ENCODE results near the gene IL31RA.

GRCh38 chr5:55621087-55621560 lies 86.4 kb upstream of the PLPP1 start:
- PRO-cap: no peak

DNA sequence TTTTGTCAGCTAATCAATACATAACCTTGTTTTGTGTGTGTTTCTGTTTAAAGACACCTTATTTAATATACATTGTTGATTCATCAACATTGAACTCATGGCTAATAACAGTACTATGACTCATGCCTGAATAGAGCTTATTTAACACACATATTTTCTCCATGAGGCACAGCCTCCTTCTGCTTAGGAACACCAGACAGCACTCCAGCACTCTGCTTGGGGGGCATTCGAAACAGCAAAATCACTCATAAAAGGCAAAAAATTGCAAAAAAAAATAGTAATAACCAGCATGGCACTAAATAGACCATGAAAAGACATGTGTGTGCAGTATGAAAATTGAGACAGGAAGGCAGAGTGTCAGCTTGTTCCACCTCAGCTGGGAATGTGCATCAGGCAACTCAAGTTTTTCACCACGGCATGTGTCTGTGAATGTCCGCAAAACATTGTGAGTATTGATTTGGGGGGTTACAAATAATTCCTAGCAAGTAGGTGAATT lies at the start of gene IL31RA:
TSS of gene IL31RA (plus strand) at position 169 of the 496 bp plus-strand sequence.
- PRO-cap: no peak

DNA sequence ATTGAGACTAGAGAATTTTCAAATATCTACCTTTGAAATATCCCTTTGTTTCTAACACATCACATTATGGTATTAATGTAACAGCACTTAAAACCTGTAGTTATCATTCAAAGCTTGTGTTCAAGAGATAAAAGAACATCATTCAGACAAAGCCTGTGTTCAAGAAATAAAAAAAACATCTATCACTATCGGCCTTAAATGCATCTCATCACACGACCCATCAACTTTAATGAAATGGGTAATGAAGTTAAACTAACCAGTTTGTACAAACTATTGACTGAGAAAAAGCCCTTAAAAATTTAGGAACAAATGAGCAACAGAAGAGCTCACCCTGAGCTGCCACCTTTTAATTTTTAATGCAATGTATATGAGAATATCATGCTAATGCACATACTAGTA lies 57.8 kb downstream of the IL6ST start:
- PRO-cap: no peak

GRCh38 chr5:55941350-55941997 lies 53.3 kb downstream of the IL6ST start:
- PRO-cap: no peak

GRCh38 chr5:55995088-55995917 lies 540 bp upstream of the IL6ST start:
- PRO-cap: bidirectional peak, plus-strand start at chr5:55995196, minus-strand start at chr5:55994954; bidirectional peak, plus-strand start at chr5:55995499, minus-strand start at chr5:55995416

DNA sequence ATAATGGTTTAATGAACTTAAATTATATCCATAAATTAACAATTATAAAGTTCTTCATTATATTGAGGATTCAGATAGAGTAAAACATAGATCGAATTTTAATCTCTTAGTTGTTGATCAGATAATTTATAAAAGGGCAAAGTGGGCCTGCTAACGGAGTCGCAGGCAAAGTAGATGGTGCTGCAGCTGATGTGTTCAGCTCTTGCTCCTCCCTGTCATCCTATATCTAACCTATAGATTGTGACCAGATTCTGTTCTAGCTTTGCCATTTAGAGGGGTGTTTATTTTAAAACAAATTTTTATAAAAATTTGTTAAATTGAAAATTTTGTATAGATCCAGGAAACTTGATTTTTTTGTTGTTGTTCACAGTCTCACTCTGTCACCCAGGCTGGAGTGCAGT lies 1.2 kb upstream of the IL6ST start:
- PRO-cap: no peak

DNA sequence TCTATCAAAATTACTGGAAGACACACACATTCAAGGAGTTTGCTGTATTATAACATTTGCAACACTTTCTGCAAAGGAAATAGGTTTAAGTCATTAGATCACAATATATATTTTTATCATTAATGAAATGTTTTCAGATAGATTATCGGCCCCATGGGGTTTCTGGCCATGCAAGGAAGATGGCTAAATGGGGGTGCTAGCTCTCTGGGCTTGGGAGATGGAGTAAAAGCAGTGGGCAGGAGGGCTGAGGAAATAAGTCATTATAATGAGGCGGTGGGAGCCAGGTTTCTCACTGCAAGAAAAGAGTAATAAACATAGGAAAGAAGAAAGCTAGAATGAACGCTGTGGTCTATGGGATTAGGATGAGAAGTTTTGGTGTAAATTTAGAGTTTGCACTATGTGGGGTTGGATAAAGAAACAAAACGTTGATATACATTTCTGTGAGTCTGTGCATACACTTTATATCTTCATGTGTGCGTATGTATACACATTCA lies 39.1 kb upstream of the ANKRD55 start:
- PRO-cap: no peak

DNA sequence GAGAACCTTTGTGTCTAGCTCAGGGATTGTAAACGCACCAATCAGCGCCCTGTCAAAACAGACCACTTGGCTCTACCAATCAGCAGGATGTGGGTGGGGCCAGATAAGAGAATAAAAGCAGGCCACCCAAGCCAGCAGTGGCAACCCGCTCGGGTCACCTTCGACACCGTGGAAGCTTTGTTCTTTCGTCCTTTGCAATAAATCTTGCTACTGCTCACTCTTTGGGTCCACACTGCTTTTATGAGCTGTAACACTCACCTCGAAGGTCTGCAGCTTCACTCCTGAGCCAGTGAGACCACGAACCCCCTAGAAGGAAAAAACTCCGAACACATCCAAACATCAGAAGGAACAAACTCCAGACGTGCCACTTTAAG lies 63.2 kb upstream of the ANKRD55 start:
- PRO-cap: no peak

DNA sequence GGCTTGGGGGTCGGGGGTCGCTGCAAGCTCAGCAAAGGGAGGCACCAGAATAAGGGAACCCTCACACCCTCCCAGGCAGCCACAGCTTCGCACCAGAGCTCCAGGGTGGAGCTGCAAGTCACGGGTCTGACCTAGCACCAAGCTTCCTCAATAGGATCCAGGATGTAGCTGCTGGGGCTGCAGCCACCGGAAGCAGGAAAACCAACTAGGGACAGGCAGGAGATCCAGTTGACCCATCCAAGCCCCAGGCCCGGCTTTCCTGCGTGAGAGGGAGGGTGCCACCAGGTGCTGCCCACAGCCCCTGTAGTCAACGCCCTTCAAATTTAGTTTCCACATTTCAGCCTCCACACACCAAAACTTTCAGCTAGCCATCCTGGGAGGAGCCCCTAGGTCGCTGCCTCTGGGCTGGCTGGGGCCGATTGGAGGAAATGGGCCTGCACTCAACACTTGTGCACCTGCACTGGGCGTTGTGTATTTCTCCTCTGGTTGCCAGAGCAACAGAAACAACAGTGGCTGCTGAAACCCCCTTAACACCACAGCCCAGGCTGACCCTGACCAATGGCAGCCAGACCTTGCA lies 226.6 kb upstream of the MAP3K1 start:
- PRO-cap: no peak

GRCh38 chr5:56735869-56736694 lies 79.3 kb upstream of the MAP3K1 start:
- PRO-cap: no peak

DNA sequence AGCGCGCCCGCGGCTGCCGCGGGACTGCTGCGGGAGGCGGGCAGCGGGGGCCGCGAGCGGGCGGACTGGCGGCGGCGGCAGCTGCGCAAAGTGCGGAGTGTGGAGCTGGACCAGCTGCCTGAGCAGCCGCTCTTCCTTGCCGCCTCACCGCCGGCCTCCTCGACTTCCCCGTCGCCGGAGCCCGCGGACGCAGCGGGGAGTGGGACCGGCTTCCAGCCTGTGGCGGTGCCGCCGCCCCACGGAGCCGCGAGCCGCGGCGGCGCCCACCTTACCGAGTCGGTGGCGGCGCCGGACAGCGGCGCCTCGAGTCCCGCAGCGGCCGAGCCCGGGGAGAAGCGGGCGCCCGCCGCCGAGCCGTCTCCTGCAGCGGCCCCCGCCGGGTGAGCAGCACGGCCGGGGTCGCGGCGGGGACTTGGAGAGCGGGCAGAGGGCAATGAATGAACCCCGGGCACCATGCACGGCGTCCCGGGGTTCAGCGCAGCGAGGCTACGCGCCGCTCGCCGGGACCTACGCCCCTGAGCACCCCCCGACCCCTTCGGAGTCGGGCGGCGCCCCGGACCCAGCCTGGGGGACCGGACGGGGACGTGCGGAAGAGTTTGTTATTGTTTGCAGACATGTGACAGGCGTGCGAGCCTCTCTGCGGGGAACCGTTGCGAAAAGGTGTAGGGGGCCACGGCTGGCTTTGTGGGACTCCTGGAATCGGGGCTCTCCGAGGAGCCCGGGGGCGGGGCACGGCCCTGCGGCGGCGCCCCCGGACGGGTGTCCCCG lies 511 bp downstream of the MAP3K1 start:
- PRO-cap: unidirectional peak, minus-strand start at position 278 of the sequence; unidirectional peak, minus-strand start at position 297 of the sequence; bidirectional peak, plus-strand start at position 605 of the sequence, minus-strand start at position 537 of the sequence

DNA sequence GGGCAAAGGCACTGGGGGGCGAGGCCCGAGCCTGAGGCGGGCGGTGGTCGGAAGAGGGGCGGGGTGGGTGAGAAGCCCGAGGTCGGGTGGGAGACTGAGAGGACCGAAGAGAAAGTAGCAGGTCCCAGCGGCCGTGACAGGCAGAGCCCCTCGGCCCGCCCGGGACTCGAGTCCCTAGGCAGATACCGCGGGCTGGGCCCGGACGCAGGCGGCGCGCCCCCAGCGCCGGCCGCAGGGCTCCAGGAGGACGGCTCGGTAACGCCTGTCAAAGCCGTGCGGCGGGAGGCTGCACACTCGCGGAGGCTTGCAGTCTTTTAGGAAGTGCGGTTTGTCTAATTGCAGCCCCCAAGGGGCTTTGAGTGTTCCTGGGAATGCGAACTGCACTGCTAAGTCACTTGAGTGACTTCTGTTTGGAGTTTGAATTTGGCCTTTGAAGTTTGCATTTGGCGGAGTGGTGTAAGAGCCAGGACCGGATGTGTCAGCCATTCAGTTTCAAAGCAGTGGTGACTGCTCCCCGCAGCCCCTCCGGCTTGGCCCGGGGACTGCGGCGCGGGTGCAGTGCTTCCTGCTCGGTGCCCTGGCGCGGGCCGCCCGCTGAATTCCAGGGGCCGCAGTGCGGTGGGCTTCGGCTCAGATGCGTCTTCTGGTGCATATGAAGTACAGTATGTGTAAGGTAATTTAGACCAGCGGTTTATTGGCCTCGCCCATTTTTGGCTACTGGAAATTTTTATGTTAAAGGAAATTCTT lies 1.3 kb downstream of the MAP3K1 start:
- PRO-cap: no peak

DNA sequence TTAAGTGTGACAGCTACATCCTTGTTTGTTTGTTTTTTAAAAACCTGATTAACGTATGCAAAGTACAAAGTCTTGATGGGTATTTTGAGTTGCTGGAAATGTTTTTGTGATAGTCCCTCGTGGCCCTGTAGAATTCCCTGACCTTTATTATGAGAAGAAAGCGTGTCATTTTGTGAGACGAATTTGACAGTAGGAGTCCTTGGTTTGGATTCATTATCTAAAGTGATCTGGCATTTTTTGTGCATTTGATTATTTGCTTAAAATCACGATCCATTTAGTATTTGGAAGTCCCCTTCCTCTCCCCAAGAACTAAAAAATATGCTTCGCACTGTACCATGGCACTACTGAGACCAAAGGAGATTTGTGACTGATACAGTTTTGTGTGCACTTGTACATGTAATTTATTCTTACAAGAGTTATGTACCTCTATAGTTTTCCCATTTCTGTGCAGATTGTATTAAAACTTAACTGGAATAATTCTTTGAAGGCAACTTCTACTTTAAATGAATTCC lies 1.9 kb downstream of the MAP3K1 start:
- PRO-cap: no peak

- PRO-cap: no peak
These were observed 7.7 kb downstream of the MAP3K1 start for GRCh38 chr5:56822950-56823473.

GRCh38 chr5:56838272-56838864 lies 23.0 kb downstream of the MAP3K1 start:
- PRO-cap: no peak

GRCh38 chr5:56851568-56852388 lies 36.4 kb downstream of the MAP3K1 start:
- PRO-cap: no peak

DNA sequence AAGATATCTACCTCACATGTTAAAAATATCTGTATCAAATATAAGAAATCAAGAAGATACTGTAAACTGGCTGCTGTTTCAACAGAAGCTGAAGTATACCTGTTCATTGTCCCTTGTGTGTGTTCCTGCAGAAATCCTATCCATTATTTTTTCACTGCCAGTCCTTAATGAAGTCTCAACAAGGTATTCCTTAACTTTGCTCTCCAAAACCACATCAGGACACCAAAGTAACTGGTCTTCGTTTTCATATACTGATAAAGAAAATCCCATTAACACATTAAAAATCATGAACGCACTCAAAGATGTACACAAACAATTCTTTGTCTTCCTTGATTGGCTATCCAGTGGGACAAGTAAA lies 18.8 kb downstream of the MIER3 start:
- PRO-cap: no peak

- PRO-cap: no peak
These were observed 52.9 kb upstream of the MIER3 start for GRCh38 chr5:57004704-57005412.

GRCh38 chr5:57176188-57176911 lies 2.5 kb downstream of the GPBP1 start:
- PRO-cap: no peak

DNA sequence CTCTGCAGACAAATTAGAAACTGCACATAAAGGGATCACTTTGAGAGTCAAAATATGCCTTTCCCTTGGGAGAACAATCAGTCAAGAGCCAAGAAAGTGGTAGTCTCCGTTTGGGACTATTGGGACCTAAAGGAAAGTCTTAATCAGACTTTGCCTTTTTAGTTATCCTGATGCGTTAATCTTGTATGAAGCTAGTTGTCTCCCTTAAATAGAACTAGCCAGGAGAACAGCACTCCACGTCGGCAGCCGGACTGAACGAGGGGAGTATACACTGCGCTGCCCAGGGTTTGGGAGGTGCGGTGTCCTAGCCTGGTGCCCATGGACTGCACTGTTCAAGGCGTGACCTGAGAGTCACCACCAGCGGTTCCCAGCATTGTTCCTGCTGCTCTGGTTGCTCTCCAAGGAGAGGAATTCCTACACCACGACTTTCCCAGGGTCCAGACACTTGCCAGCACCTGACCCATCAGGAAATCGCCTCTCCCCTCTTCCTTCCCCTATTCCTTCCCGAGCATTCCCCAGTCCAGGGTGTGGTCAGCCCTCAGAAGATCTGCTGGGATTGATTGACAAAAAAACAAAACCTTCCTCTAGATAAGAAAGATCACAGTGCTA lies 297.6 kb upstream of the ACTBL2 start:
- PRO-cap: no peak

All from type B pancreatic cell (in vitro differentiated cells).